Ileum (tissue), 1 donor: ENCODE results near the gene ABLIM2.

- PRO-cap = no peak
Observed at GRCh38 chr4:6708088-6708711, 1.5 kb downstream of the MRFAP1L1 start.

DNA sequence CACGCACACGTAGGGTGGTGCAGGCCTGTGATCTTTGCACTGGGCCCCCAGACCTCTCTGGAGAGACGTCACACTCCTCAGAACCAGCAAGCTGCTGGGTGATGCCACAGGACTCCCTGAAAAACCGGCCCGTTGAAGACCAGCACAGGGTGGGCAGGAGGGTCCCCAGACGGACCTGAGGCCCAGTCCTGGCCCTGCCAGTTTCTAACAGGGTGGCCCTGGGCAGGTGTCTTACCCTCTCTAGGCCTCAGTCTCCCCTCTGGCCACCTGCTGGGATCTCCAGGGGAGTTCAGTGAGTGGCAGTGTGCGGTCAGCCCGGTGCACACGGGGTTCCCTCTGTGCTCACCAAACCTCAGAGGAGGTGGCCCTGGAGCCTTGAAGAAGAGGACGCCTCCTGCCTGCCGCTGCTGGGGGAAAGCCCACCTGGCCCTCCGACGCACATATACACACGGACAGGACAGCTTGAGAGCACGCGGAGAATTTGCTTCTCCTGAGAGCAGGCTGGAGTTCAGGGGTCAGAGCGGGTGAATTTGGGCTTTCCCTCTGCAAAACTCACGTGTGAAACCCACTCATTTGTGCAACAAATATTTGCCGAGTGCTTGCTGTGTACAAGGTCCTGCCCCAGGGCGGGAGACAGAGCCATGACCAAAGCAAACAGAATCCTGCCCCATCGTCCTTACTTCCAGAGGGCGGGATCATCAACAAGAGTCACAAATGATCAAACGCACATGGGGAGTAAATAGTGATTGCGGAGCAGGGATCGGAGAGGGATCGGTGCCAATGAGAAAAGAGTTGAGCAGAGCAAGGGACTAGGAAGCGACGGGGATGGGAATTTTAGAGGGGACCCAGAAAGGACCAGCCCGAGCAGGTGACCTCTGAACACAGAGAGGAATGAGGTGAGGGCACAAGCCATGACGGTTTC is 17.4 kb downstream of the BLOC1S4 start:
- PRO-cap = no peak

GRCh38 chr4:6761469-6762210 is 20.9 kb upstream of the KIAA0232 start:
- PRO-cap = no peak

GRCh38 chr4:6801856-6802405 is 19.4 kb downstream of the KIAA0232 start:
- PRO-cap = no peak

DNA sequence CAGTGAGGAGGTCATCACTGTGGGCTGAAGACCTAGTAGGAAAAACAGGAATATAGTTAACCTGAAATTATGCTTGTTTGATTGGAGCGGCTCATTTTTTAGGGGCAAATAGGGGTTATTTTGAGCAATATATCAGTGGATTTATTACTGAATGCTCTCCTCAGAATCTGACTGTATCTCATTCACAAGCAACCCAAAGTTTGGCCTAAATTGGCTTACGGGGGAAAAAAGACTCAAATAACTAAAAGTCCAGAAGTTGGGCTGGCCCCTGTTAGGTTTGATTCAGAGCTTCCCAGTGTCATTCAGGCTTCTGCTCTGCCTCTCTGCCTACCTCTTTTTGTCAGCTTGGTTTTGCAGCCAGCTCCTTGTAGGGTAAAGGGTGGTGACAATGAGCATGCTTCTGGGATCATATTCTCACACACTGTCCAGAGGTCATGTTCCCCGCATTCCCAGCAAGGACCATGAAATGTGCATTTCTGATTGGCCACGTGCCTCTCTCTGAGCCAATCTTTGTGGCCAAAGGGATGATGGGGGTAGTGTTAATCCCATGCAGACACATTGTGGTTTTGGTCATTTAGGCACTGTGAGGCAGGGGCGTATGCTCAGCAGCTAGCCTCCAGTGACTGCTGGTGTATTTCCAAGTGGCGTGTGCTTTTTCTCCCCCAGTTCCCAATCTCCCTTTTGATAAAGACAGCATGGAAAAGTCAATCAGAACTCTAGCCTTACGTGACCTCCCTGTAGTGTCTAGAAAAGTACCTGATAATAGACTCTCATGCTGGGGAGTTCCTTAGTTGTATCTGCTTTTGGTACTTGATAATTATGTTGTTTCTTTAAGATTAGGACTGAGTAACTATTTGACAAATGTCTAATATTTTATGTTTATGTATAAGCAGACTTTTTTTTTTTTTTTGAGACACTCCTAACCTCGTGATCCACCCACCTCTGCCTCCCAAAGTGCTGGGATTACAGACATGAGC is 57.6 kb downstream of the KIAA0232 start:
- PRO-cap = no peak

- PRO-cap = unidirectional peak, plus-strand start at chr4:6916167
Observed at GRCh38 chr4:6915976-6916234, 6.3 kb downstream of the TBC1D14 start.

- PRO-cap = unidirectional peak, plus-strand start at chr4:6944410; bidirectional peak, plus-strand start at chr4:6944845, minus-strand start at chr4:6944776
Observed at GRCh38 chr4:6944144-6945053, 34.8 kb downstream of the TBC1D14 start.

- PRO-cap = unidirectional peak, minus-strand start at chr4:7096061
Observed at GRCh38 chr4:7095810-7096338, 28.0 kb upstream of the GRPEL1 start.

GRCh38 chr4:7120205-7120831 is 52.5 kb upstream of the GRPEL1 start:
- PRO-cap = no peak

- PRO-cap = no peak
Observed at GRCh38 chr4:7435451-7436402, 997 bp upstream of the PSAPL1 start.

GRCh38 chr4:7516098-7516769 is 81.5 kb upstream of the PSAPL1 start:
- PRO-cap = no peak

DNA sequence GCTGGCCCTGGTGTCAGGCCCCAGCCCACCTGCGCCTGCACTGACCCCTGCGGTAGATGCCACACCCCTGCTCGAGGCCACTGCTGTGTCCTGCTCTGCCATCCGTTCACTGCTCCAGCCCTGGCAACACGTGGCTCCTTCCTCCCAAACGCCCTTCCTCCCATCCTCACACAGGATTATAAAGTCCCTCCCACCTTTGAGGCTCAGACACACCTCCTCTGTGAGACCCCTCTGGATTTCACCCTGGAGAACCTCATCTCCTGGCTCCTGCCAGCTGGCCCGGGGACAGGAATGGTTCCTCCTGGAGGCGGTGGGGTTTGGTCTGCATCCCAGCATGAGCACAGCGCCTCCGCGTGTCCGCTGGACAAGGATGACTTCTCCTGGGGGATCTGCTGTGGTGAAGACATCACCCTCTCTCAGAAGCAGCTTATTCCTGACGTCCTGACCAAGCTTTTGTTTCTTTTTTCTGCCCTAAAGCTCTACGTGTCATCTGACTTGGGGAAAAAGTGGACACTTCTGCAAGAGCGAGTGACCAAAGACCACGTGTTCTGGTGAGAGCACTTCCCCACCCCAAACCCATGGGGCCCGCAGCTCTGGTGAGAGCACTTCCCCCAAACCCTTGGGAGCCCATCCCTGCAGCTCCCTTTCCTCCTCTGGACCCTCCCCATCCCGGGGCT is 219.1 kb upstream of the PSAPL1 start:
- PRO-cap = no peak

DNA sequence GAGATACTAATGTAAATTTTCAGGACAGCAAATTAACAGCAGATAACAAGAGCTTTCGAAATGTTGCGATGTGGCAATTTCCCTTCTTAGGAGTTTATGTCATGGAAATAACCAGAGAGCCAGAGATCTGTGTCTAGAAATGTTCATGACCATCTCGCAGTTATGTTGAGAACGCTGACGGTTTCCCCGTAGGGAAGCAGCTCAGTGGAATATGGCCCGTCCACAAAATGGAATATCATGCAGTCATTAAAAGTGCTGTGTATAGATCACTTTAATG is 238.4 kb upstream of the PSAPL1 start:
- PRO-cap = no peak

DNA sequence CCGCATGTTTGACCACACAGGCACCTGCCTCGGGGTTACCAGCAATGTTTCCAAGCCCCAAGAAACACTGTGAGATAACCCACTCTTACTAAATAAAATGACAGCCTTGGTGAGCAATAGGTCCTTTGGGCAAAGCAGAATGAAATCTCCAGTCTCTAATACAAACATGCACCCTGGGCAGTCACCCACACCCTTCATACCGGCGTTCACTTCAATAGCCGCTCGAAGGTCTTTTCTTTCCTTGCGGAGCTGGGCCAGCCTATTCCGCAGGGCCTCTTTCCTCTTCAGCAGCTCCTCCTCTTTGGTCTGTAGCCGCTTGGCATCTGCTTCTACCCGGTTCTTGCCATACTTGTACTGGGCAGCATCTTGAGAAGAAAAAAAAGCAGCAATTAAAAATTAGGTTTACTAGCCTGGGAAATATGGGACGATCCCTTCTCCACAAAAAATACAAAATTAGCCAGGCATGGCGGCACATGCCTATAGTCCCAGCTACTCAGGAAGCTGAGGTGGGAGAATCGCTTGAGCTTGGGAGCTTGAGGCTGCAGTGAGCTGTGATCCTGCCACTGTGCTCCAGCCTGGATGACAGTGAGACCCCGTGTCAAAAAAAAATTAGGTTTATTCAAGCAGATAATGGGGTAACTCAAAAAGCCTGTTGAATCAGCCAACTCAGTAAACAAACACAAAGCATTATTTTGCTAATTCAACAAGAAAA is 165.0 kb downstream of the AFAP1 start:
- PRO-cap = no peak

GRCh38 chr4:7805958-7806621 is 133.6 kb downstream of the AFAP1 start:
- PRO-cap = no peak

DNA sequence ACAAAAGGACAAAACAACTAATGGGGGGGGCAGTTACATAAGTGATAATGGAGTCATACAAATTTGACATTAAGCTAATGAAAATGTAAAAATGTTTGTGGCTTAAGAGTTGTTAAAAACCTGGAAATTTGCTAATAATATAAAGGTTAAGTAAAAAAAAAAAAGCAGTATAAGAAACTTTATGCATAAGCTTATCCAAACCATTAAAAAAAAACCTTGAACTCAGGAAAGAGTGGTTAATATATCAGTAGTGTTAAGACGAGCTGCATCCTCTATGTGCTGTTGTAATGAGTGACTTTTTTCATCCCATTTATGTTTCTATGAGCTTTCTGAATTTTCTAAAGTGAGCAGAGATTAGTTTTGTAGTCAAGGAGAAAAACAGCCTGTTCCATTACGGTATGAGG is 122.0 kb downstream of the AFAP1 start:
- PRO-cap = no peak

DNA sequence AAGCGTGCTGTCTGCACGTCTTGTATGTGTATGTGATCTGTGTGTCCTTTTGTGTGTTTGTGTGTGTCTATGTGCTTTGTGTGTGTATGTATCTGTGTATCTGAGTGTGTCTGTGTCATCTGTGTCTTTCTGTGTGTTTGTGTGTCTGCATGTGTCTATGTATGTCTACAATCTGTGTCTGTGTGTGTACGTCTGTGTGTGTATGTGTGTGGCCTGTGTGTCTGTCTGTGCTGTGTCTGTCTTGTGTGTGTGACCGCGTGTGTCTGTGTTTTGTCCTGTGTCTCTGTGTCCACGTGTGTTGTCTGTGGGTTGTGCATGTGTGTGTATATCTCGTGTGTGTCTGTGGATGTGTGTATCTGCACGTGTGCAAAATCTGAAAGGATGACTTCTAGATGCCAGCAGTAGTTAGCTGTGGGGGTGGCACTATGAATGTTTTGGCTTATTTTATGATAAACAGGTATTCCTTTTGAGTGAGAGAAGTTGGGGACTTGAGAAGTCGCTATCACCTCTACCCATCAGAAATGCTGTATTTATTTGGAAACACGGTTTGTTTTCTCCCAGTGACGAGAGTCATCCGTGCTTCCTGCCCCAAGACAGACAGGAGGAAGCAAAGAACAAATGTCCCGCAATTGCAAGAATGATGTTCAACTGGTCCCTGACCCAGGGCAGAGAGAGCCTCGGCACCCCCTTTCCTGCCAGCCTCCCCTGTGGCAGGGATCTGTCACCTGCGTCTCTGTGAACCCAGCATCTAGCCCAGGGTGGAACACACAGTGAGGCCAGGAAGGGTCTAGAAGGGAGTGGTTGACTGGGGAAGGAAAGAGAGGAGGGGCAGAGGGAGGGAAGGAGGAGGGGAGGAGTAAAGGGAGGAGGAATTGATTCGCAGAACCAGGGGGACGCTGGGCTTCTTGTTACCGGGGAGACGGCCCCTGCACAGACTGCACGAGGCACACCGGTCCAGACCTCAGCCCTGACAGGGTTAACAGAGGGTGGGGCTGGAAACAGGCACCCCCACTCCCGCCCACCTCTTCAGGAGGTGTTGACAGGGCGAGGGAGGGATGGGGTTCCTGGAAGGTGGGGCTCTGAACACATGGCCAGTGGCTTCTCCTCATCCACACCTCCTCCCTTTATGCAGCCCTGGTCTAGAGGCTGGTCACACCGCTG is 88.3 kb downstream of the ABLIM2 start:
- PRO-cap = no peak

- PRO-cap = no peak
Observed at GRCh38 chr4:8133919-8134544, 24.6 kb downstream of the ABLIM2 start.

DNA sequence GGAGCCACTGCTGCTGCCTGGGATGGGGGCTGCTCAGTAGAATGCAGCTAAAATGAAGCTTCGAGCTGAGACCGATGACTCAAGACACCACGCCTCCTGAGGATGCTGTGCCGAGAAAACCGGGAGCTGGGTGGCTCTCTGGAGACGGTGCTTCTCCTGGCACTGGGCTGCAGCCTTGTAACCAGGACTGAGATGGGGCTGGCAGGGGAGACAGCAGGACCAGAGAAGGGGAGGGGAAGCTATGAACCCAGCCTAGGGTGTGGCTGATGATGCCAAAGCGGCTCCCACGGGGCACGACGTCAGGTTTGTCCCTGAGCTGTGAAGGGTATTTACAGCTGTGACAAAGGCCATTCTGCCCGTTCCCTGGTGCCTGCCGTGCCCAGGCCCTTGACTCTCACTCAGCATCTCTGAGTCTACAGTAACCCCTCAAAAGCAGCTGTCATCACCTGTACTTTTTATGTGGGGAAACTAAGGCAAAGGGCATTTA is 8.0 kb downstream of the ABLIM2 start:
- PRO-cap = no peak

- PRO-cap = bidirectional peak, plus-strand start at chr4:8159098, minus-strand start at chr4:8158805
Observed at GRCh38 chr4:8158274-8159585, at the start of gene ABLIM2. Gene ABLIM2, minus strand, starts transcription at chr4:8158813.